Bile duct (tissue), 1 donor: ENCODE measurements around the genes PLAC9 and ANXA11.

DNA sequence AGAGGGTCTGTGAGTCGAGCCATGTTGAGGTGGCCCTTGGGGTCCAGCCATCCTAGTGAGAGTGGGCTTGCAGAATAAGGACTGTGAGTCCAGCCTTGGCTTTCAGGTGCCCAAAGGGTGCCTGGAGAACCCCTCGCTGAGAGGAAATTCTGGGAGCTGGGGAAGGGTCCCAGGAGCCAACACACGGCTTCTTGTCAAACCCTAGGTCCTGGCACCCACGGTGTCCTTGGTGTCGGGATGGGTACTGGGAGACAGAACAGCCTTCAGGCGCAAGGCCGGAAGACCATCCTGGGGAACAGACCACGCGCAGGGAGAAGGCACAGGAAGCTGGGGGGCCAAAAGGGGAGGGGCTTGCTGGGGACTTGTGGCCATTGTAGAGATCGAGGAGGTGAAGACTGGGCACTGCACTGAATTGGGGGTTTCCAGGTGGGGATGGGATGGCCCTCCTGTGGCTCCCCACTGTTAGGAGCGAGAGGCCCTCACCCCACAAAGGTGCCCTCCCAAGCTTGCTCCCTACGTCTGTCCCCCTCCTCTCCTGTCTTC is 96.5 kb upstream of the PPIF start:
- PRO-cap, result no peak

DNA sequence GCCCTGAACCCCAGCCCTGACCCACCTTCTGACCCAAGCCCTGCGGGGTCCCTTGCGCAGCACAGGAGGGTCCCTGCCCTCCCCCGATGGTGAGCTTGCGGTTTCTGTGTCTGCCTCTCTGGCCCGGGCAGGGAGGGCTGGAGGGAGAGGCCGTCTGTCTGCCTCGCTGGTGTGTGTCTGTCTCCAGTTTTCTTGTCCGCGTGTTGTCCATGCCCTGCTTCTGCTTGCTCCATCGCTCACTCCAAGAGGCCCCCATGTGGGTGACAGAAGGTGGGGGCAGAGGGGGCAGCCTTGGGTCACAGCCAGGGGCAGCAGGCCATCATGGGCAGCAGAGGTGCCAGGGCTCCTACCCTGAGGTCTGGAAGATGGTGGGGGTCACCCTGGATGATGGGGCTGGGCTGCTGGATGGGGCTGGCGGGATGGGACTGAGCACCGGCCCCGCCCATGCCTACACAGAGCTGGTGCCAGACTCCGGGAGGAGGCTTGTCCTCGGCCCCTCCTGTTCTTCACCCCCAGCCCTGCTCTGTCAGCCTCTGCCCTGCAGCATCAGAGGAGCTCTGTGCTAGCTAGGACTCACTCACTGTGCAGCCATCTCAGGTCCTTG is 35.8 kb upstream of the PPIF start:
- PRO-cap, result no peak

DNA sequence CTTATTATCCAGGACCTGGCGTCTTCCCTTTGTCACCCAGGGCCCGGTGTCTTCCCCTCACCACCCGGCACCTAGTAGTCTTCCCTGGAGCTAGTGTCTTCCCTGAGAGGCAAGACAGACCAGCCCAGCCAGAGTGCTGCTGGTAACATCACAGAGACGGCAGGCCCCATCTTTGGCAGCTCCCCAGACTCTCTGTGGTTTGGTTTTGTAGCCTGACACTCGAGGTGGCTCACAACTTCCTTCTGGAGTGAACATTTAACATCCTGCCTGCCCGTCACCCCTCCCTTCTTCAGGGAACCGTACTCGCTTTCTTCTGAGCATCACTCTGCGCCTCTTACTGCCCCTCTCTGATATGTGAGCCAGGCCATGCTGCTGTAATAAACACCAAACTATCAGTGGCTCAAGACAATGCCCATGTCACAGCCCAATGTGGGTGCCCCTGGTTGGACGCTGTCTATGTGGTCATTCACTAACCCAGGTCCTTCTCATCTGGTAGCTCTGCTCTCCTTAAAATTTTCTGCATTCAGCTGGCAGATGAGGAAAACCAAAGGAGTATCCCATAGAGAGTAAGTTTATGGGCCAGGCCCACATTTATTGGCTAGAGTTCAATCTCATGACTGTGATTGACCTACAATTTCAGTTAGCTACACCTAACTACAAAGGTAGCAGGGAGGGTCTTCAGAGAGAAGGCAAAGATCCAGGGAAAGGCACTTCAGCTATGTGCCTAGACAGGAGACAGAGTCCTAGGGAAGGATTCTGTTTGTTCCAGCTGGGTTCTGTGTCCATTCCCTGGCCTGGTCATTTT is 23.9 kb upstream of the PPIF start:
- PRO-cap, result no peak

DNA sequence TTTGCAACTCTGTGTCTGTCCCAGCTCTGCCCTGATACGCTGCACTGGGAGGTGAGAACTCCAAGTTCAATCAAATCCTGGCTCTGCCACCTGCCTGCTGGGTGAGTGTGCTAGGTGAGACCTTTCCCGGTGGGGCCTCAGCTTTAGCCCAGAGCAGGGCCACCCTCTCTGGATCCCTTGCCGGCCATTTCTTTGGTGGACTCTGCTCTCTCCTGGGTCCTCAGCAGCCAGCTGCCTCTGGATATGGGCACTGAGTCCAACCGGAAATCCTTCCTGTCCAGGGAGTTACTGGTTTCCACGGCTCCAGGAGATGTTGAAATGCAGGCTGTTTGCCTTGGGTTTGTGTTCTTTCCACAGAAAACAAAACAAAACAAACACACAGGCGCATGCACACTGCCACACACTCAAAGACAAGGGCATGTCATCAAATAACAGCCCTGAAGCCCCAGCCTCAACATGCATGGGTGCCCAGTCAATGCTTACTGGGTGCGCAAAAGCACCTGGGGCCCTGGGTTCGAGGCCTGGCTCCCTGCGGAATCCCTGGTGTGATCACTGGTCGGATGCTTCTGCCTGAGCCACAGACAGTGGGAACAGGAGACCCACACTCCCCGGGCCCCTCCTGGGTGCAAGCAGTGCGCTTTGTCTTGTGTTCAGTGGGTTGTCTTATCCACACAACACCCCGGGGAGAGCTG is 33.0 kb downstream of the PPIF start:
- PRO-cap, result bidirectional peak, plus-strand start at position 373 of the sequence, minus-strand start at position 194 of the sequence

DNA sequence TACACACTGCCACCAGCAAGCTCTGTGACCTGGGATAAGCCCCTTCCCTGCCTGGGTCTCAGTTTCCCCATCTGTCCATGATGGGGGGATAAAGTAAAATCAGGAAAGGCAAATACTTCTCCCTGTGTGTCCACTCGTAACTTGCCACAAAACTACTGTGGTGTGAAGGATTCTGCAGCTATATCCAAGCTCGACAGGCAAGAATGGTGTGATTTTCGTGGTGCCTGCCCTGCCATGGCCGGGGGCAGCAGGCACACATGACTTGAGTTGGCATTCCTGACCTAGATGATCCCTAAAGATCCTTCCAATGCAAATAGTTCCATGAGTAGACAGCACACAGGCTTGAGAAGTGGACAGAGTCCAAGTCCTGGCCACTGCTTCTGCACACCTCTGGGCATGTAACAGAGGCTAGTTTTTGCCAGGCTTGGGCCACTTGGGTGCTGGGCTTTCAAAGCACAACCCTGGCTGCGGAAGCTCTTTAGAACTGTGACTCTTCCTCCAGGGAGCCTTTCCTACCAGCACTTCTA is 36.5 kb downstream of the ZCCHC24 start:
- PRO-cap, result no peak

- PRO-cap, result no peak
Measured at GRCh38 chr10:79450327-79450526, 4.8 kb upstream of the ZCCHC24 start.

- PRO-cap, result bidirectional peak, plus-strand start at chr10:80132730, minus-strand start at chr10:80132575
Measured at GRCh38 chr10:80132083-80132951, at the start of gene PLAC9. PLAC9 (plus strand) TSS chr10:80132730.

- PRO-cap, result unidirectional peak, minus-strand start at chr10:80146554
Measured at GRCh38 chr10:80145522-80146741, 13.4 kb downstream of the PLAC9 start.

DNA sequence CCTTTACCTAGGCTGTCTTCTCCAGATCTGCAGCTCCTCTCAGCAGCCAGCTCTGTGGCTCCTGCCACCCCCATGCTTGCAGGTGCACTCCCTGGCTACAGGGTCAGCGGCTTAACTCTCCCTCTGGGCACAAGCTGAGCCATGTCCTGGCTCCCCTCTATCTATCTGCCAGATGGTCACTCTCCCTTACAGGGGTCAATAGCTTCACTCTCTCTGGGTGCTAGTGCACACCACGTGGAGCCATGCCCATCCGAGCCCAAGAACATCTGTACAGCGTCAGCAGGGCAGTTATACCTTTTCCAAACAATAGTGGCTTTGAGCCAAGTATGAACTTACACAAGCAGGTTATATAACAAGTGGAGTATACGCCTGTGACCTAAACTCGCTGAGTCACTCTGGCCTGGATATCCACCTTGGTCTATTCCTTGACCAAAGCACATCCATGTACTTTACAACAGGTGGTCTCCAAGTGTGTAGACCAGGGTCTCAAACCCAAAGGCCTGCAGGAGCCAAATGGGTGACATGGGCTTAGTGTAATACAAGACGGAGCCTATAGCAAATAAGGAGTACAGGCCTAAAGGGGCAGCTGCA is 20.2 kb downstream of the PLAC9 start:
- PRO-cap, result no peak

DNA sequence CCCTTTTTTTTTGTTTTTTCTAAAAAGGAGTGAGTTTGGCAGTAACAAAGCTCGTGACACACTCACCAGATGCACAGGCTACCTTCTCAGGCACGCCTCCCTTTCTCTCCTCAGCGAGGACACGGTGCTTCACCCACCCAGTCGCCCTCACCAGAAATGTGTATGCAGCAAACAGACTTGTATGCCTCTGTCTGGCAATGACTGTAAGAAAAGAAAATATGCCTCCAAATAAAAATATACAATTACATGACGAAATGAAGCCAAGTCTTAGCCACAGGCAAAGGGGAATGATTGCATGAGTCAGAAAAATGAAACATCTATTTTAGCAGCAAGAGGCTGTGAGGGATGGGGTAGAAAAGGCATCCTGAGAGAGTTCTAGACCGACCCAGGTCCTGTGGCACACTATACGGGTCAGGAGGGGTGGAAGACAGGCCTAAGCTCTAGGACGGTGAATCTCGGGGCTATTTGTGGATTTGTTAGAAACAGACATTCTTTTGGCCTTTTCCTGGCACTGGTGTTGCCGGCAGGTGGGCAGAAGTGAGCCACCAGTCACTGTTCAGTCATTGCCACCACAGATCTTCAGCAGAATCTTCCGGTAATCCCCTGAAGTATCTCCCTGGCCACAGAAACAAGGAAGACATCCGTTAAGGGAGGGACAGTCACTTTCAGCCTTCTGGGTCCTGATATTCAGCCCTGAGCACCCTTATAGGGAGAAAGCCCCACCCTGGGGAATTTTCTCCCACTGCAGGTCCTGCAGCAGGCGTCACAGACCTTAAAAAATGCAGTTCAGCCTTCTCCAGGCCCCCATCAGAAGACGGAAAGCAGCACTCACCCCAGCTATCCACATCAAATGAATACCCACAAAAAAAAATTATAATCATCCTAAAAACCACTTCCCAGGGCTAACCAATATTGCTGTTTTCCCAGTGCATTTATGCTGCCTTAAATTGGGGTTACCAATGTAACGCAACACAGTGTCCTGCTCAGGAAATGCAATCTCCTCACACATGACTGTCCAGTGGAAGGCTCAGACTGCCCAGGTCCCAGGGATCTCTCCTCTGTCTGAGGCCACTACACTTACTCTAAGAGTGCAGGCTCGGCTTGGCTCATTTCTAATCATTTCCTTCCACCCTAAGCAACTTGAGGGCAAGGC is 23.1 kb downstream of the PLAC9 start:
- PRO-cap, result no peak

- PRO-cap, result no peak
Measured at GRCh38 chr10:80161226-80161840, 28.8 kb downstream of the PLAC9 start.

- PRO-cap, result bidirectional peak, plus-strand start at chr10:80205645, minus-strand start at chr10:80205536
Measured at GRCh38 chr10:80204687-80205760, at the start of gene ANXA11. ANXA11 (minus strand) TSS chr10:80205537.

- PRO-cap, result no peak
Measured at GRCh38 chr10:80320175-80320796, 30.8 kb upstream of the MAT1A start.

- PRO-cap, result no peak
Measured at GRCh38 chr10:80358816-80359172, 2.2 kb downstream of the DYDC2 start.

DNA sequence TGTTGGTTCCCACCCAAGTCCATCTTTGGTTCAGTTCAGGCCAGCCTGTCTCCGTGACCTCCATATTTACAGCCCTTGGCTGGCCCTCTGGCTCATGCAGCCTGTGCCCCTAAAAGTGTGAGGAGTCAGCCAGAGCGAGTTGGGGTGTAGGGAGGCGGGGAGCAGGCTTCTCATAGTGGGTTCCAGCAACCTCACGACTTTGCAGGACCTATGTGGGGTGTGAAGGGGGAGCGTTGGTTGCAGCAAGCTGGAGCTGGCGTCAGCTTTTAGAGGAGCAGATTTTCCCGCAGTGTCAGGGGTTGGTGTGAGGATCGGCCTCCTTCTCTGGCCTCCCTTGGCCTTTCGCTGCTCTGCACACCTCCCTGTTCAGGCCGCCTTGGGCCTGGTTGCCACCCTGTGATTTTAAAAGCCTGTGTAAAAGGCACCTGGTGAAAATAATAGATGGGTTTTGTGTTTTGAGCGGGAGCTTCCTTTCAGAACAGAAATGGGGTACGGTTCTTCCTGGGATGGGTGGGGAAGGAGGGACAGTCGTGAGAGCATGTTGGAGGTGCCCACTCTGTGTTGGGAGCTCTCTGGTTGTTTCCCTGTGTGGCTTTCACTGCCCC is 9.9 kb downstream of the TSPAN14 start:
- PRO-cap, result no peak

- PRO-cap, result no peak
Measured at GRCh38 chr10:80464504-80465478, 10.7 kb downstream of the TSPAN14 start.

- PRO-cap, result no peak
Measured at GRCh38 chr10:80467766-80468438, 13.8 kb downstream of the TSPAN14 start.

DNA sequence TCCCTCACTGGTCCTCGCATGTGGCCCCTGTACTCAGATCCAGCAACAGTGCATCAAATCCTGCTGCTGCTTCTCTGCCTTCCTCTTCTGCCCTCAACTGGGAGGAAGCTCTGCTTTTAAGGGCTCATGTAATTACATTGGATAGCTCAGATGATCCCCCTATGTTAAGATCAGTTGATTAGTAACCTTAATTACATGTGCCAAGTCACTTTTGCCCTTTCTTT is 22.9 kb downstream of the TSPAN14 start:
- PRO-cap, result no peak

DNA sequence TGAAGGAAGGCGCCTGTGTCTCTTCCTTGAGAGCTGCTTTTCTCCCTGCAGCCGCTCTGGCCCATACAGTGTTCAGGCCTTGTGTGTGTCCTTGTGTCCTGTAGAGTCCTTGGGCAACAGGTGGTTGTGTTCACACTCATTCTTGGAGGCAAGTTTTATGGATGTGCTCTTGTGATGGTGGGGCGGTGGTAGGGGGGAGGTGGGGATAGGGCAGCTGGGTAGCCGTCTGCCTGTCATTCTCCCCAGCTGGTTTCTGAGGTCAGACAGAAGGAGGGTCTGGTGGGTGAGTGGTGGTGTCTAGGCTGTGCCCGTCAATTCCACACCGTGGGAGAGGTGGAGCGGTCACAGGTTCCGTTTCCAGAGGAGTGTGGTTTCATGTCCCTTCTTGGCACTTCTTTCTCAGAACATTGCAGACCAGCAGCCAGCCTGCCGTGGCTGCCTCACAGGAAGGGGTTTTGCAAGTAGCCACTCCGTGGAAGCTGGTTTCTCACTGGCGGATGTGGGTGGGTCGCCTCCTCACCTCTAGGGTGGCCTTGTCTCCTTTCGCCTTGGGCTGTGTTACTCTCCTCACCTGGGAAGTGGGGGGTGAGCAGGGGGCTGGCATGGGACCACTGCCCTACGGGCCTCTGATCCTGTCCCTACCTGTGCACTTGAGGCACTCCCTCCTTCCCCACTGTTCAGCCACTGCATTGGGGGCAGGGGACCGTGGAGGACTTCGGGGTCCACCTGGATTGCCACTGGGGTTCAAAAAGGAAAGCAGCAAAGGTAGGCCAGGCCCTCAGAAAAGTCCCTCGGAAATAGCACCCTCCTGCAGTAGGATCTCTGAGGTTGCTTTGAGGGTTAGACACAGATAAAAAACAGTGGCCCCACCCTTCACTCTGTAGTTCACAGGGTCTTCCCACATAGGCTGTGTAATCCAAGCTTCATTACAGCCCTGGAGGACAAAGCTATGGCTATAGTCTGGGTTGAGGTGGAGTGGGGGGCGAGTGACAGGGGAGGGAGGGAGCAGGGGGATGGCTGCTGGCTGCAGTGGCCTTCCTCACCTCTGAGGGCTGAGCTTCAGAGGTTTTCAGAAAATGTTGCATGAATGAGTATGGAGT is 33.8 kb downstream of the TSPAN14 start:
- PRO-cap, result no peak

- PRO-cap, result no peak
Measured at GRCh38 chr10:80818527-80818937, 280.8 kb downstream of the SH2D4B start.